Peyer's patch (tissue), 4 donors: Measurements from ENCODE around the genes BEX1, RAB40A and SERPINA7.

DNA sequence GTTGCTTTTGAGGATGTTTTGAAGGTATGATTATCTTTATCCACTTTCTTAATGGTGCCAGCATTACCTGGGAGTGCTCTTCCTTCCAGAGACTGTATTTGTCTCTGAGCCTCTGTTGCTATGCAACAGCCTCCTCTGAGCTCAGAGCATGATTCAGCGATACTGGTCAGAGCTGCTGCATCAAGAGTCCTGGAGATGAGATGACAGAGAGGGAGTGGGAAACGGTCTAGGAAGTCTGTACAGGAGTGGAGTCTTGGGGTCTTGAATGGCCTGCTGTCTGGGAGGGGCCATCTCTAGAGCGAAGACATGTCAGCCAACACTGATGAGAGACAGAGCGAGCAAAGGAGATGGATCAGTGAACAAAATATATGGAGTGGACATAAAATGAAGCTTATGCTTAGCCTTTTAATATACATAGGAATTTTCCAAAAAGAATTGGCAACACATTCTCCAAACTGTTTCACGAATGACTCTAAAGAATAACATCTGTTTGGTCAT is 104.3 kb upstream of the RAB40AL start:
- PRO-cap = no peak
- RAMPAGE, long total RNA, 4 experiments = no peak in any of the 4 experiments

DNA sequence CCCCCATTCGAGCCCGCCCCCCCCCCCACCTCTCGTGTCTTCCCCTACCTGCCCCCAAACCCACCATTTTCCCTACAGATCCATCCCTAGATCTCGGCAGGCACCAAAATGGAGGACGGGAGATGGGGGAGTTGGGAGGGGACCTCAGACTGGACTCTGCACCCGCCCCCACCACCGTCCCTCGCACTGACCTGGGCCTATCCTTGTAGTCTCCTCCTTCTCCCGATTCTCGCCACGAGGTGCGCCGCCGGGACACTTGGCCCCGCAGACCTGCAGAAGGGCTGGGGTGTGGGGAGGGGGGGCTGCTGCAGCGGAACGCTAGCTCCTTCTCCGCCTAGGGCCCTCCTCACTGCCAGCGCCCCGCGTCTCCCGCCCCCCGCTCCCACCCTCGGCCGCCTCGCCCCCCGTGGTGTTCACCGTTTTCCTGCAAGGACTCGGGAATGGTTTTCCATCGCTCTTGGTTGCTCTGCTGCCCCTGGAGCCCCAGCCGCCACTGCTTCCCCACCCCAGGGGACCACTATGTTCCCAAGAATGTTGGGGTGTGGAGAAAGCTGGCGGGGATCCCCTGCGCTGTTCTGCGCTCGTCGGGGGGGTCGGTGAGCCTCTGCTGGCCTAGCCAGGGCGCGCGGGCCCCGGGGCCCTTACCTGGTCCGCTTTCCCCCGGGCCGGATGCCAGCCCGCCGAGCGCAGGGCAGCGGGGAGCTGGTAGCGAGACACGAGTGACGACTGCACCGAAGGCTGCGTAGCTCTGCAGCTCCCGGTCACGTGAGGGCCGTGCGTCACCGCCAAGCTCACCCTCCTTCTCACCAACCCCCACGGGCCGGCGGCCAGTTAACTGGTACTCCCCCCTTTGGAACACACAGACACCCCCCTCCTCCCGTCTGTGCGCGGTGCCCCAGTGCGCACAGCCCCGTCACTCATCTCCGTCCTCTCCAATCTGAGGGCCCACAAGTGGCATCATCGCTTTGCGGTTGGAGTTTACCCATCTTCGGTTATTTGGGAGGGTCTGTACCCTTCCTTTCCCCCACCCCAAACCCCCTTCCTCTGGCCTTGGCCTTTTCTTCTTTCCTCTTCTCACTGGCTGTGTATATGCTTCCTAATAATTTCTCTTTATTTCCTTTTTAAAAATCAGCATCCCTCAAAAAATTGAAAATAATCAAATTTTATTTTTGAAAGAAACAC is at the start of gene BEX1:
Gene BEX1, minus strand, starts transcription at position 721 of the 1,182 bp plus-strand sequence.
- PRO-cap = unidirectional peak, minus-strand start at position 721 of the sequence
- RAMPAGE, long total RNA, 4 experiments = start-site peak on the minus strand in 4 of 4 experiments, centred at positions 698 to 733 of the sequence, 5 to 20 reads per replicate

- PRO-cap = no peak
- RAMPAGE, long total RNA, 4 experiments = no peak in any of the 4 experiments
These were observed 1.3 kb downstream of the TCEAL9 start for GRCh38 chrX:103357545-103358135.

- PRO-cap = no peak
- RAMPAGE, long total RNA, 4 experiments = no peak in any of the 4 experiments
These were observed at the start of gene RAB40A for GRCh38 chrX:103519430-103519871. TSS of gene RAB40A (minus strand) at chrX:103519489.

DNA sequence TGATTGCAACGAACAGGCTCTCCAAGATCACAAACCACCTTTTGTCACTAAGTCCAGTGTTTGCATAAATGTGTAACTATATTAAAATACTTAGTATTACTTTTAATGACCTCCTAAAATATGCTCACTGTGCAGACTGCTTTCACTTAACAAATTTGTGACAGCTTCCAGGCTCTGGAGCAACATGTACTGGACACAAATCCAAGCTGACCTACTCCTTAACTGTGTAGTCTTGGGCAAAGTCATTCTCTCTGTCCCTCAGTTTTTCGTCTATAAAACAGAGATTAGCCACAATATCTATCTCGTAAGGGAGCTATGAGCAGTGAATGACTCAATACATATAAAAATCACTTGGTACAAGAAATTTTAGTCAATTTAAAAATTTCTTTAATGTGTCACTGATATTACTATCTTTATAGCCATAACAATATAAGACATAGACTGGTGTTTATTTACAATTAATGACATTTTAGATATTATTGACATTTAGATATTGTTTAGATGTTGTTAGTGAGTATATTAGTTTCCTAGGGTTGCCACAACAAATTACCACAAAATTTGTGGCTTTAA is 20.5 kb upstream of the RAB40A start:
- PRO-cap = no peak
- RAMPAGE, long total RNA, 4 experiments = no peak in any of the 4 experiments

DNA sequence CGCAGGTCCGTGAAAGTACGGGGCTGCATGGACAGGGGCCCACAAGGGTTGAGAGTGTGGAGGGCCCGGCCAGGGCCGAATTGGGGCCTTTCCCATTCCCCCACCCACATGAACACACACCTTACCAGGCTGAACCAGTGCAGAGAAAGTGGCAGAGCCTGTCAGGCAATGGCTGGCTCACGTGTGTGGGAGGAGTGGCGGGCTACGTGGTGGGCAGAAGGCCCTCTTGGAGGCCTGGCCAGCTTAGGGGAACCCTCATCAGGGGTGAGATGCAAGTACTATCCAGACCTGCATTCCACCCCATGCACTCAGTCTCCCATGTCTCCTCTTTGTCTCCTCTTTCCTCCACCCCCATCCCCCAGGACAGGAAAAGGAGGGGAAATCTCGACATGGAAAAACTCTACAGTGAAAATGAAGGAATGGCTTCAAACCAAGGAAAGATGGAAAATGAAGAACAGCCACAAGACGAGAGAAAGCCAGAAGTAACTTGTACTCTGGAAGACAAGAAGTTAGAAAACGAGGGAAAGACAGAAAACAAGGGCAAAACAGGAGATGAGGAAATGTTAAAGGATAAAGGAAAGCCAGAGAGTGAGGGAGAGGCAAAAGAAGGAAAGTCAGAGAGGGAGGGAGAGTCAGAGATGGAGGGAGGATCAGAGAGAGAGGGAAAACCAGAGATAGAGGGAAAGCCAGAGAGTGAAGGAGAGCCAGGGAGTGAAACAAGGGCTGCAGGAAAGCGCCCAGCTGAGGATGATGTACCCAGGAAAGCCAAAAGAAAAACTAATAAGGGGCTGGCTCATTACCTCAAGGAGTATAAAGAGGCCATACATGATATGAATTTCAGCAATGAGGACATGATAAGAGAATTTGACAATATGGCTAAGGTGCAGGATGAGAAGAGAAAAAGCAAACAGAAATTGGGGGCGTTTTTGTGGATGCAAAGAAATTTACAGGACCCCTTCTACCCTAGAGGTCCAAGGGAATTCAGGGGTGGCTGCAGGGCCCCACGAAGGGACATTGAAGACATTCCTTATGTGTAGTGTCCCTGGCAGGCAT is 1.3 kb downstream of the TCEAL4 start:
- PRO-cap = no peak
- RAMPAGE, long total RNA, 4 experiments = no peak in any of the 4 experiments

- PRO-cap = no peak
- RAMPAGE, long total RNA, 4 experiments = no peak in any of the 4 experiments
These were observed 746 bp downstream of the TCEAL3 start for GRCh38 chrX:103608439-103608978.

DNA sequence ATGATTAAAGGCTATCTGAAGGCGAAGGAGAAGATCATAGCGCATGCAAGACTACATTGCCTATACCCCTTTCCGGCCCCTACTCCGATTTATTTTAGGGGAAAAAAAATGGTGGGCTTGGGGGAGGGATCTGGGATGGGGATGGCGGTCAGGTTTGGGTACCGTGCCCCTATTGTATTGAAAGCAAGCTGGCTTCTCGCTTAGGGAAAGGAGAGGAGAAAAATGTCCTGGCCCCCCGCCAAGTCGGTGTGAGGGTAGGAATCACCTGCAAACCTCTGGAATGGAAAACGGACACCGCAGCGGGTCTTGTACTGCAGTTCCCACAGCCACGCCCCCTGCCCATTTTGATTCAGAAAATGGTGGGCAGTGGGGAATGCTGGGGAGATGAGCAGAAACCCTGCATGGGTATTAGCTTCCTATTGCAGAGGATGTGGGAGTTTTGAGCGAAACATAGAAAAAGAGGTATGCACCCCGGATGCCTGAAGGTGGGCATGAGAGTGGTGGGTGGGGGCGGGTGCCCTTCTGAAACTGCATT is 22.2 kb downstream of the MORF4L2 start:
- PRO-cap = no peak
- RAMPAGE, long total RNA, 4 experiments = no peak in any of the 4 experiments

DNA sequence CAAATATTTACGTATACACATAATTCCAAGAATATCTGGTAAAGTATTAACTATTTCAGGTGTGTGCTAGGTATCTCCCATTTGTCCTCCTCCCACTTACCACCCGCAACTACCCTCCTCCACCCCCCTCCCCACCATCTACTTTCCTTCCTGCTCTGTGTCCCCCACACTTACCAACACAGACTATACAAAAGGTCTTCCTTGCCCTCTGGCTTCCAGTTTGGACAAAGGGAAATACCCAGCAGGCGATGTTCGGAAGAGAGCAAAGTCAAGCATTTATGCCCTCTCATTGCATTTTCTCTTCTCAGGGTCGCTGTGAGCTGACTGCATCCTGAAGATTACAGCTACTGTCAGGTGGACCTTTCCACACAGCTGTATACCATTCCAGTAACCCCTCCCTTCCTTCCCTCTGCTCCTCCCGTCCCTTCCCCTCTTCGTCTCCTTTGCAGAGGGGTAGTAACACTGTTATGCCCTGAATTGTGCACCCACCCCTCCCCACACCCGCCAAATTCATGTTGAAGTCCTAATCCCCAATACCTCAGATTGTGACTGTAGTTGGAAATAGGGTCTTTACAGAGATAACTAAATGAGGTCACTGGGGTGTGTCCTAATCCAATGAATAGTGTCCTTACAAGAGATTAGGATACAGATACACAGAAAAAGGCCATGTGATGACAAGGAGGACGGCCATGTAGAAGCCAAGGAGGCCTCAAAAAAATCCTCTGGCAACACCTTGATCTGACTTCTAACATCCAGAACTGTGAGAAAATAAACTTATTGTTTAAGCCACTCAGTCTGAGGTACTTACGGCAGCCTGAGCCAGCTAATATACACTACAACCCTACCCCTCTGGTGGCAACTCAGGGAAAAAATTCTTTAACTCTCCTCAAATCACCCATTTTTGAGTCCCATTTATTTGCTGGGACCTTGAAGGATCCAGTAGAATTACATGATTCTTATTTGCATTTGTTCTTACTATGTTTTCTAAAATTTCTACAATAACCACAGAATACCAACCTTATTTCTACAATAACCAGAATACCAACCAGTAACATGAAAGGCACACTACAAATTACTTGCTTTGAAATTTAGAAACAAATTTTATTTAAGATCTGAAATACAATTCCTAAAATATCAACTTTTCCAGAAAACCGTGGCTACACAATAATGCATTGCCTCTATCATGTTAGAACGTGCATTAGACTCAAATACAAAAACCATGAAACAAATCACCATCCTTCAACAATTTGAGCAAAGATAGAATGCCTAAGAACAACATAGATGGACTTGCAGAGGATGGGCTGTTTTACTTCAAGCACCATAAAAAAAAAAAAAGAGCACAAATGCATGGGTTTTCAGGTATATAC is 11.6 kb downstream of the MORF4L2 start:
- PRO-cap = no peak
- RAMPAGE, long total RNA, 4 experiments = no peak in any of the 4 experiments

DNA sequence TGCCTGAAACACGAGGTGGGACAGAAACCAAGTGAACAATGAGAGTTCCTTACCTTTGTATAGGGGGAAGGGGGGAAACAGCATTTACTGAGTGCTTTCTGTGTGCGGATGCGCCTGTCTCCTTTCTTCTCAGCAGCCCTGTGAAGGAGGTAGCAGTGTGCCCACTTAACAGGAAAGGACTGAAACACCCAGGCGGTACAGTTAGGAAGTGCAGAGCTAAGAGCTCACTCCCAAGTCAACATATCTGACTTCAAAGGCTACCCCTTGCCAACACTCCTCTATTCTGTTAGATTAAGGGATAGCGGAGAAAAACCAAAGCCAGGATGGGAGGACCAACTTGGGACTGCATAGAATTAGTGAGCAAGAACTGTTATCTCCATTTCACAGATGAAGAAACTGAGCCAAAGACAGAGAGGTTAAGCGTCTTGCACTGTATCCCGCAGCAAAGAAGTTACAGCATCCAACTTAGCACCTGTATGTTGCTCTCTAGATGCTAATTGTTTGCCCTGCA is 43.0 kb upstream of the TMSB15B start:
- PRO-cap = no peak
- RAMPAGE, long total RNA, 4 experiments = no peak in any of the 4 experiments

- PRO-cap = no peak
- RAMPAGE, long total RNA, 4 experiments = no peak in any of the 4 experiments
These were observed 6.4 kb upstream of the ZCCHC18 start for GRCh38 chrX:104106008-104106207.

- PRO-cap = no peak
- RAMPAGE, long total RNA, 4 experiments = no peak in any of the 4 experiments
These were observed 126.0 kb upstream of the NRK start for GRCh38 chrX:105696307-105696807.

DNA sequence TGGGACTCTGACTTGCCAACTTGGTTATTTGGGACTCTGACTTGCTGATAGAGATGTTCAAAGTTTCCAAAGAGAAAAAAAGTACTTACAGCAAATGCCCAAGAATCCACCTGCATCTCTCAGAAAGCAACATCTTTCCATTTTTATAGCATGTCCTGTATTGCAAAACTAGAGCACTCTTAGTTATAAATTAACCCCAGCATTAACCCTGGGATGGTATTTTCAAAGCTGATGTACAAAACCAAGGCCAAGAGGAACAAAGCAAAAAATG is at the start of gene SERPINA7:
Gene SERPINA7, minus strand, starts transcription at position 119 of the 271 bp plus-strand sequence.
- PRO-cap = no peak
- RAMPAGE, long total RNA, 4 experiments = no peak in any of the 4 experiments

DNA sequence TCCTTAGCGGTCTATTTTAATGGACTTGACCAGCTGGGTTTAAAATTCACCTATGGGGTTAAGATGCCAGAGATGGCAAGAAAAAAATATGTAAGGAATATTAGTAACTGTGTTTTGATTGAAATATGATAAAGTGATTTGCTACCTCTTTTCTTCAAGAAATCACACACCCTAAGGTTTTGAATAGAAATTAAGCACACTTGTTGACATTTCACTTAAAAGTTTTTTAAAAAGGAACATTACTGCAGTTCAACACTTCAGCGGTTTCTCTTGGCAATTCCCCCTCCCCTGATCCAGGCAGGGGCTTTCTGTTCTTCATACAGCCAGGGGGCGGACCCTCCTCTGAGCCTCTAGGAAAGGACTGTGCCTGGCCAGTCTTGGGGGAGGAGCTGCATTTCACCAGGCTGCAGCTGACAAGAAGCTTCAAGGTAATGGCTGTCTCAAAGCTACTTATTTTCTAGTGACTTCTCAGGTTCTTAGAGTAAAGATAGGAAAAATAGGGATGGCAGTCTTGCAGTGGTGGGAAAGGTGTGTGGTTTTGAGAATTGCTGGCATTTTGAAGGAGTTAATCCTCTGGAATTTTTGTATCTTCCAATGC is 33.3 kb downstream of the PWWP3B start:
- PRO-cap = no peak
- RAMPAGE, long total RNA, 4 experiments = no peak in any of the 4 experiments

GRCh38 chrX:106780556-106781051 is 21.9 kb upstream of the TBC1D8B start:
- PRO-cap = unidirectional peak, minus-strand start at chrX:106780814
- RAMPAGE, long total RNA, 4 experiments = no peak in any of the 4 experiments

DNA sequence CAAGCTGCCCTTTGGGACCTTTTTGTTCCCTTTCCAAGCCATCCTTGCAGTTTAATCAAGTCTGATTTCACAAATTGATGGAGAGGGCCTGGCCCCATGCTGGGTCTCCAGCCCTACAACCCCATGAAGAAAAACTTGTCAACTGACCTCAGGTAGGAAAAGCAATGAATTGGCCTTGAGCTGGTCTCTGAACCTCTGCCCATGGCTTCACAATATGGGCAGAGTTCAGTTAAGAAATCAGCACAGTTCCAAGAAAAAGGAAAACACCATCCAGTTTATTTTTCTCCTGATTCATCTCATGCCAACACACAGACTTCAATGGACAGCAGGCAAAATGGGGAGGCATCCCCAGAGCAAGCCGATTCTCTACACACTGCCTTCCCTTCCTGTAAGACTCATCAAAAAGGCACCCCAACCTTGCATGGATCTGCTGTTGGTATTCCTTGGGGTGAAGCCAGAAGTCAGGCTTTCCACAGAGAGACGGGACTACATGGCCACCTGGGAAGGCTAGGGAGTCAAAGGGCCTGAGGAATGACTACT is 3.3 kb downstream of the RIPPLY1 start:
- PRO-cap = no peak
- RAMPAGE, long total RNA, 4 experiments = no peak in any of the 4 experiments

DNA sequence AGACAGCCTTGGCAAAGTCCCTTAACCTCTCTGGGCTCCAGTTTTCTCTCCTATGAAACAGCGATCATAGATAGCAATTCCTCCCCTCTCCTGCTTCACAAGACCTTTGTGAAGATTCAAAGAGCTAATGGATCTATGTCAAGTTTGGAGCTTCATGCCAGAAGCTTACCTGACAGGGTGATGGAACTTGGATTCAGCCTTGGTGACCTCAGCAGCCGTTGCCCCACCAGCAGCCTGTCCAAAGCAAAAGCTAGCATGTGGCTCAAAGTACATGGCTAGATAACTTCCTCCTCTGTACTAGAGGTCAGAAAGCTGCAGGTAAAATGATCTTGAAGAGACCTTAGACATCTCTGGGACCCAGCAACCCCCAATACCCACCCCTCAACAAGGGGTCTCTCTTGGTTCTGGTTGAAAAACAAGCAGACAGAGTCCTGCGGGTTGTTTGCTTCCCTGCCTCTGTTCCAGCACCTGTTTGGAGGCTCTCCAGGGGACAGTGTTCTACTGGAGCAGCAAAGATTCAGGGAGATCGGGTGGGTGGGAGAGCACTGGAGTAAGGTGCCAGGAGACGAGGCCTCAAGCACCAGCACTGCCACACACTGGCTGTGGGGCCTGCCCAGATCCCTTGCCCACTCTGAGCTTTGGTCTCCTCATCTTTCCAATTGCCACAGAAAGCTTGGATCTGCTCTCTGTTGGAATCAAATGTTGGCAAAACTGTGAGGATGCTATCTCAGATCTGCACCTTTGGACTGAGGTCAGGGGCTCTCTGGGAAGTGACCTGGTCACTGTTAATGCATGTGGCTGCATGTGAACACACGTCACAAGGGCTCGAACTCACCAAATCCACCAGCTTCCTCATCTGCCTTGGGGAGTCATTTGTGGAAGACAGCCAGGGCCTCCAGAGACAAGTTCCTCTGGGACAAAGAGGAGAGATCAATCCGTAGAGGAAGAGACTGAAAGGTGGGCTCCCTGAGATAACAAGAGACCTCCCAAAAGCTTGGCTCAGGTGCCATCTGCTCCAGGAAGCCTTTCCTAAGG is 1.5 kb downstream of the RIPPLY1 start:
- PRO-cap = no peak
- RAMPAGE, long total RNA, 4 experiments = no peak in any of the 4 experiments

DNA sequence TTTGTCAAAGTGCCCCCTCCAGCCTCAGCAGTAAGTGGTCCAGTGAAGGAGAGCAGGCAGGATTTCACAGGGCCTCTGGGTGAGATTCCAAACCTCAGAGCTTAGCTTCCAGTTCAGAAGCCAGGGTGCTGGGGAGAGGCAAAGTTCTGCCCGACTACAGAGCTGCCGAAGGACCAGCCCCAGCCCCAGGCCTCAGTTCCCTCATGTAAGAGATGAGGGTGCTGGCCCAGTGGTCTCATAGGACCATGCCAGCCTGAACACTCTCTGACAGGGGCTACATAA is 746 bp upstream of the RIPPLY1 start:
- PRO-cap = no peak
- RAMPAGE, long total RNA, 4 experiments = no peak in any of the 4 experiments

DNA sequence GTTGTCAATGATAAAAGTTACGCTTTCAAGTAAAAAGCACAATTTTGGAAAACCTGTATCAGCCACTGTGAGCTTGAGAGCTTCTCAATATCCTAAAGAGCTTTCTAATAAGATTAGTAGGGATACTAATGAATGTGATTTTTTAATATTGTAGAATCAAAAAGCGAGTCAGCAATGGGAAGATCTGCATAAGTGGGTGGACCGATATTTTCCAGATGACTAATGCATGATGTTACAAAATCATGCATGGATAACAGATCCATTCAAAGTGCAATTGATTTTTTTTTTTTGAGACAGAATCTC is 7.4 kb upstream of the CLDN2 start:
- PRO-cap = no peak
- RAMPAGE, long total RNA, 4 experiments = no peak in any of the 4 experiments

DNA sequence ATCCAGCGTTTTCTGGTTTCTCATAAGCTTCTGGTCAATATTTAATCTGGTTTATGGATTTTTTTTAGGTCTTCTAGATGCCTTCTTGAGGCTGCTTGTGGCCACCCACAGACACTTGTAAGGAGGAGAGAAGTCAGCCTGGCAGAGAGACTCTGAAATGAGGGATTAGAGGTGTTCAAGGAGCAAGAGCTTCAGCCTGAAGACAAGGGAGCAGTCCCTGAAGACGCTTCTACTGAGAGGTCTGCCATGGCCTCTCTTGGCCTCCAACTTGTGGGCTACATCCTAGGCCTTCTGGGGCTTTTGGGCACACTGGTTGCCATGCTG is 7.7 kb downstream of the CLDN2 start:
- PRO-cap = no peak
- RAMPAGE, long total RNA, 4 experiments = start-site peak on the plus strand in 3 of 4 experiments, centred at positions 106 to 112 of the sequence, 43 to 136 reads per replicate